Helper T cell (primary cell): ENCODE results near the gene RAB4A.

GRCh38 chr1:228101347-228101850, 1.7 kb downstream of the C1orf35 start:
- PRO-cap, 2 experiments: no peak in any of the 2 experiments

DNA sequence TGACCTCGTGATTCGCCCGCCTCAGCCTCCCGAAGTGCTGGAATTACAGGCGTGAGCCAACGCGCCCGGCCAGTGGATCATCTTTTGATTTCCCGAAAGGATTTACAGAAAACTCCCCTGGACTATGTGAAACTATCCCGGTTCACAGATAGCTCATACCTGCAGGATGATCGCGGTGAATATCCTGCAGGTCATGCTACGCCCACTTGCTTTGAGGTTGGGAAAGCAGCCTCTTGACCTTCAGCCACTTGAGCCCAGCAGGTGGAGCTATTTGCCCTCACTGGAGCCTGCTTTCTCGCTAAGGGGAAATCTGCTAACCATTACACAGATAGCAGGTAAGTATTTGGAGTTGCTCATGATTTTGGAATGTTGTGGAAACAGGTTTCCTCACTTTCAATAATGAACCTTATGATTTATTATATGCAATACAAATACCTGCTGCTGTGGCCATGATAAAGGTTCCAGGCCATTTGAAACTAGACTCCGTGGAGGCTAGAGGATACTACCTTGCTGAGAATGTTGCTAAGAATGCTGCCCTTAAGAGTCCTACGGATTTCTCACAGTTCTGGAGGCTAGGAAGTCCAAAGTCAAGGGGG, 9.1 kb upstream of the GUK1 start:
- PRO-cap, 2 experiments: no peak in any of the 2 experiments

DNA sequence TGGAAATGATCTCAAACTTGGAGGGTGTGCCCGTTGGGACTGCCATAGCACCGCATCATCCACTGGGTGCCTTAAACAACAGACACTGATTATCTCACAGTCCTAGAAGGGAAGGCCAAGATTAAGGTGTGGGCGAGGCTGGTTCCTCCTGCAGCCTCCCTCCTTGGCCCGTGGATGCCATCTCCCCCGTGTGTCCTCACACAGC, 4.3 kb upstream of the IBA57 start:
- PRO-cap, 2 experiments: no peak in any of the 2 experiments

- PRO-cap, 2 experiments: peak in 2 of 2 experiments; most common plus-strand start chr1:228162513 (in 1); most common minus-strand start chr1:228162355 (in 2)
These were observed 2.9 kb upstream of the IBA57 start for GRCh38 chr1:228162213-228163533.

DNA sequence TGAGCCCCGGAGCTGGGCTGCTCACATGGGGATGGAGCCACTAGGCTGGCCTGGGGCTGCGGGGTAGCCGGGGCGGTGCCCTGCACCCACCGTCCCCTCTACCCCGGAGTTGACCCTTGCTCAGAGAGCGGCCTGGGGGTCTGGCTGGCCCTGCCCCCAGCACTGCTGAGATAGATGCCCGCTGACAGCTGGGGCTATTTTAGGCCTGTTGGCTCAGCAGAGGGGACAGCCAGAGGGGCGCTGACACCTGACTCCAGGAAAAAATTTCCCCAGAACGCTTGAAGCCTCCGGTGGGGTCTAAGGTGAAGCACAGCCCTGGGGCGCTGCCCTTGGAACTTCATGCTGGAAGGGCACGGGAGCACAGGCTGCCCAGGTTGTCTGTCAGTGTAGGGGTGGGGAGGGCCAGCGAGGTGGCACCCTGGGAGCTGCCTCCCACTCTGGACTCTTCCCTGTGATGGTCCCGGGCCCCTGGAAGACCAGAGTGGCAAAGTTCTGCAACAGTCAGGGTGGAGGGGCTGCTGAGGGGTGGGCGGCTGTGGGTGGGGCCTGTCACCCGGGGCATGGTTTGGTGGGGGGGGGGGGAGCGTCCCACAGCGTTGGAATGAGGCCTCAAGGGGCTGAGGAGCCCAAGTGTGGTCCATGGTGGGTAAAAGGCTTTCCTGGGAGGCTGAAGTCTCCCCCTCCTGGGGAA, 639 bp downstream of the OBSCN start:
- PRO-cap, 2 experiments: no peak in any of the 2 experiments

DNA sequence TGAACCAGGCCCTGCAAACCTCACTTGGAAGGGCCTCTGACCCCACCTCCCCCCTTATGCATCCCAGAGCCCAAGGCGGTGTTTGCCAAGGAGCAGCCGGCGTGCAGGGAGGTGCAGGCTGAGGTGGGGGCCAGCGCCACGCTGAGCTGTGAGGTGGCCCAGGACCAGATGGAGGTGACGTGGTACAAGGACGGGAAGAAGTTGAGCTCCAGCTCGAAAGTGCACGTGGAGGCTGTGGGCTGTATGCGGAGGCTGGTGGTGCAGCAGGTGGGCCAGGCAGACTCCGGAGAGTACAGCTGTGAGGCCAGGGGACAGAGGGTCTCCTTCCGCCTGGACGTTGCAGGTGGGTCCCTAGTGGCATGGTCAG, 11.4 kb downstream of the OBSCN start:
- PRO-cap, 2 experiments: no peak in any of the 2 experiments

- PRO-cap, 2 experiments: no peak in any of the 2 experiments
These were observed 38.6 kb downstream of the OBSCN start for GRCh38 chr1:228246431-228246952.

- PRO-cap, 2 experiments: no peak in any of the 2 experiments
These were observed 47.8 kb downstream of the TRIM11 start for GRCh38 chr1:228358840-228359159.

DNA sequence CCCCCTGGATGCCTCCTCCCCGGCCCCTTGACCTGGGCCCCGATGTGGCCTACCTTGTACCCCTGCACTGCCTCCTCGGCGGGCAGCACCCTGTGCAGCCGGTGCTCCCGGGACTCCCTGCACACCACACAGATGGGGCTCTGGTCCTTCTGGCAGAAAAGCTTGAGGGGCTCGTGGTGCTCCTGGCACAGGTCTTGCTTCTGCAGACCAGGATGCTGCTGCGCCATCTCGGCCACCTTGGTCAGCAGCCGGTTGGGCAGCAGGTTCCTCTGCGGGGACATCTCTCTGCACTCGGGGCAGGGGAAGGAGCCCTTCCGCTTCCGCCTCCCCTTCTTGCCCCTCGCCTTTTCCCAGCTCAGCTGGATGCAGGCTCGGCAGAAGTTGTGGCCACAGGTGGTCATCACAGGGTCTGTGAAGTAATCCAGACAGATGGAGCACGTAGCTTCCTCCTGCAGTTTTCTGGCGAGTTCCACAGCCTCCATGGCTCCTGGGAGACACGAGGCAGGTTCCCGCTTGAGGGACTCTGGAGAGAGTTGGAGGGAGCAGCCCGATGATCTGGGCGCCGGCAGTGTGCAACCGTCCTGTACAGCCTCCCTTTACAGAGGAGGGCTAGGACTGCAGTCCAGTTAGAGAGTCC, 2.0 kb downstream of the TRIM17 start:
- PRO-cap, 2 experiments: no peak in any of the 2 experiments

DNA sequence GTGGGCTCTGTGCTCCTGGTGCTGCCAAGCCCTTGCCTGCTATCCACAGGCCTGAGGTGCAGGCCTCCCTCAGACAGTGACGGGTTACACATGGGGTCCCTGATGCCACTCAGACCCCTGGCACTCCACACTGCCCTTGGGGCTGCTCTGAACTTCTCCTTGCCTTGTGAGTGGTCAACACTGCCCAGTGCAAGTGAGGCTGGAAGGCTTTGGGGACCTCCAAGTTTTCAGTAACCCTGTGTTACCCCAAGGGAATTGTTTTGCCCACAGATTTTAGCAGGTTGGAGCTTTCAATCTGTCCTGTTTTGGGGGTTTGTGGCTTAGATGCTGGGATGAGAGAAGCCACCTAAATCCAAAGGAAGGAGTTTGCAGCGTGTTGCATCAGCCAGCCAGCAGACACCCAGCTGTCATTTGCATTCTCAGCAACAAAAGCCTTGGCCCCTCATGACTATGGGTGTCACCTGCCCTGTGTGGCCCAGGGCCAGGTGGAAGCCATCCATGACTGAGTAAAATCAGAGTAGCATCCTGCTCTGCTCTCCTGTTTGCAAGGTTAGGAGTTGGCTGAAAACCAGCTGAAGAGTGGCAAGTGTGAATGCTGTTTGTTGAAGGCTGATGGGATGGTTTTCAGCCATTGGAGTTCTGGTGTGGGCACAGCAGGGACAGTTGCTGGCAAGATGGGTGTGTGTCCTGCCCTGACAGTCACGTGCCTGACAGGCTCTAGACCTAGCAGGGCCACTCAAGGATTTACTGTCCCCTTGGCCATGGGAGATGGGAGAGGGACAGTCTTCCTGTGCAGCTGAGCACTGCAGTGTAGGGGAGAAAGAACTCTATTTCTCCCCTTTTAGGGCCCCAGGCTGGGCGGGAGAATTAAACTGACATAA, 3.3 kb downstream of the RNF187 start:
- PRO-cap, 2 experiments: no peak in any of the 2 experiments

GRCh38 chr1:228768009-228768561, 32.8 kb downstream of the RHOU start:
- PRO-cap, 2 experiments: no peak in any of the 2 experiments

GRCh38 chr1:228809369-228810054, 74.2 kb downstream of the RHOU start:
- PRO-cap, 2 experiments: no peak in any of the 2 experiments

GRCh38 chr1:228860681-228861291, 125.5 kb downstream of the RHOU start:
- PRO-cap, 2 experiments: no peak in any of the 2 experiments

DNA sequence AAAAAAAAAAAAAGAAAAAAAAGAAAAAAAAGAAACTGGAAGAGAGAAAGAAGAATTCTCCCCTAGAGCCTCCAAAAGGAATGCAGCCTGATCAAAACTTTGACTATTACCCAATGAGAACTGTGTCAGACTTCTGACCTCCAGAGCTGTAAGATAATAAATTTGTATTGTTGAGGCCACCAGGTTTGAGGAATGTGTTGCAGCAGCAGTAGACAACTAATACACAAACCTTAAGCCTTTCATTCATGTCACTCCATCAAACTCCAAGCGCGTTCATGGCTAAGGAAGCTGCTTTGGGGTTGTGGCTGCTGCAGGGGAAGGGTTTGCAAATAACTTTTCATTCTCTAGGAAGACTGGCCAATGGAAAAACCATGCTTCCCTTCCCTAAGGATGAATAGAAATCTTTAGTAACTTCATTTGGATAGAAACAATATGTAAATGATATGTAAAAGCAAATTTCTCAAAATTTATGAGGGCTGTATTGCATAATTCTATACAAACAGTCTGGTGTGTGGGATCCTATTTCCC, 170.4 kb downstream of the RHOU start:
- PRO-cap, 2 experiments: no peak in any of the 2 experiments

- PRO-cap, 2 experiments: no peak in any of the 2 experiments
These were observed 251.3 kb upstream of the RAB4A start for GRCh38 chr1:229019351-229020328.

- PRO-cap, 2 experiments: no peak in any of the 2 experiments
These were observed 100.1 kb upstream of the RAB4A start for GRCh38 chr1:229170648-229171335.

- PRO-cap, 2 experiments: peak in 1 of 2 experiments; most common plus-strand start chr1:229271123 (in 1); most common minus-strand start chr1:229271005 (in 1)
These were observed at the start of gene RAB4A for GRCh38 chr1:229270902-229271976. Gene RAB4A, plus strand, starts transcription at chr1:229271111.

- PRO-cap, 2 experiments: peak in 2 of 2 experiments; most common plus-strand start chr1:229342342 (in 2); most common minus-strand start chr1:229342504 (in 2)
These were observed 740 bp downstream of the CCSAP start for GRCh38 chr1:229341782-229342831.

DNA sequence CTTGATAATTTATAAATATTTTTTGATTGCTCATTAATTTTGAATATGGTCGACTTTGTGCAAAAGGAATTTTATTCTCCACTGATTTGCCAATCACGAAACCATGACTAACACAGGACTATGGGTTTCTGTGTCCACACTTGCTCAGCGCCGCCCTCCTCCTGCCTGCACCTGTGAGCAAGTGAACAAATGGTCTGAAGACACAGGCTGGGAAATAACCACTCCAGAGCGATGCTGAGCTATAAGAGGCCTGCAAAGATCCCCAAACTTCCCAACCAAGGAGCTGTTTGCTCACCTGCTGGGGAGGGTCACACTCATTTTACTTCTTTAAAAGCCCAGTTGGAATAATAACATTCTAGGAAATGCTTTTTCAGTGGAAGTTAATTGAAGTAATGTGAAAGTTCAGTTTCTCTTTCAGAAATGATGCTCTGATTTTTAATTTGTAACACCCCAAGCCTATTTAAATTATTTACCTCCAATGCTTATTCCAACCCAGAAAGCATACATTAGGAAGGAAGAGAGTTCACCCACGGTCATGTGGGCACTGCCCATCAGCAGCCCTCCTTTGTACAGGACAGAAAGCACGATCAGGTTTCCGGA, 19.4 kb downstream of the ABCB10 start:
- PRO-cap, 2 experiments: no peak in any of the 2 experiments

DNA sequence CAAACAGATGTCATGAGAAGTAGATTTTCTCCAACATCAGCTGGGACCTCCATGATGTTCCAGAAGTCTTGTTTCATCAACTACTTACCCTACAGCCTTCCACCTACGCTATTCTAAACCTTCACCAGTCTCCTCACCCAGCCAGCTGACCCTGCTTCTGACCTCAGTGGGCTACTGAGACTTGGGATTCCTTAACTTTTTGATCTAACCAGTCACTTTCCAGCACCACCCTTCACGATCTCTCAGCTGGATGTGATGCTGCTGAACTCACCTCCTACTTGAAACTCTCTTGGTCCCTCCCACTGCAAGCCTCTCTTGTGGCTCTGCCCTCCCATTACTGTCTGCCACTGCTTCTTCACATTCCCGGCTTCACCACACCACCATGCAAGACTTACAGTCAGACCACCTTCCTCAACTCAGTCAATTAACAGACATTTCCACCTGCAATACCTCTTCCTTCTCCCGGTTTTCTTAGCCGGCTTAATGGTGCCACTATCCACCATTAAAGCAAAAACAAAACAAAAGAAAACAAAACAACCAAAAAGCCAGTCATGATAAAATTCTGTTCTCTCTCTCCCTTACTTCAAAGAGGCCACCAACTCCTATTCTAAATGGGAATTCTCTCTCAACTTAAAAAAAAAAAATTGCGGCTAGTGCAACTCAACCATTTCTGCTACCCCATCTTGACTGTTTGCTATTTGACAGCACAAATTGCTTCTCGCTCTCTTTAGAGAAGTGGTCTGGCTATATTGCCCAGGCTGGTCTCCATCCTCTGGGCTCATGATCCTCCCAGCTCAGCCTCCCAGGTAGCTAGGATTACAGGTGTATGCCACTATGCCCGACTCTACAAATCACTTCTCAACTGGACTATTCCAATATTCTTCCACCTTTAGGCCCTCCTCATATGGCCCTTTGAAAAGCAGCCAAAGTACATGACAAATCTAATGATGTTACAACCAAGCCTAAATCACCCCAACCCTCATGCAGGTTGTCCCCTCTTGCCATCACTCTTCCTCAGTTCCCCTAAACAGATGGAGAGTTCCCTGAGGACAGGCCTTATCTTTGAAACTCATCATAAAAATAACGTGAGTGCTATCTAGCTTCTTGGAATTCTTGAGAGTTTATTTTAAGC, 6.0 kb downstream of the TAF5L start:
- PRO-cap, 2 experiments: no peak in any of the 2 experiments